Cytotoxic T cell (primary cell): Measurements from ENCODE around the genes AQP3, RPP25L, DNAJB5 and ATOSB.

GRCh38 chr9:33348898-33350144 is 53.0 kb downstream of the AQP7 start:
- PRO-cap, 2 experiments, result no peak in any of the 2 experiments

DNA sequence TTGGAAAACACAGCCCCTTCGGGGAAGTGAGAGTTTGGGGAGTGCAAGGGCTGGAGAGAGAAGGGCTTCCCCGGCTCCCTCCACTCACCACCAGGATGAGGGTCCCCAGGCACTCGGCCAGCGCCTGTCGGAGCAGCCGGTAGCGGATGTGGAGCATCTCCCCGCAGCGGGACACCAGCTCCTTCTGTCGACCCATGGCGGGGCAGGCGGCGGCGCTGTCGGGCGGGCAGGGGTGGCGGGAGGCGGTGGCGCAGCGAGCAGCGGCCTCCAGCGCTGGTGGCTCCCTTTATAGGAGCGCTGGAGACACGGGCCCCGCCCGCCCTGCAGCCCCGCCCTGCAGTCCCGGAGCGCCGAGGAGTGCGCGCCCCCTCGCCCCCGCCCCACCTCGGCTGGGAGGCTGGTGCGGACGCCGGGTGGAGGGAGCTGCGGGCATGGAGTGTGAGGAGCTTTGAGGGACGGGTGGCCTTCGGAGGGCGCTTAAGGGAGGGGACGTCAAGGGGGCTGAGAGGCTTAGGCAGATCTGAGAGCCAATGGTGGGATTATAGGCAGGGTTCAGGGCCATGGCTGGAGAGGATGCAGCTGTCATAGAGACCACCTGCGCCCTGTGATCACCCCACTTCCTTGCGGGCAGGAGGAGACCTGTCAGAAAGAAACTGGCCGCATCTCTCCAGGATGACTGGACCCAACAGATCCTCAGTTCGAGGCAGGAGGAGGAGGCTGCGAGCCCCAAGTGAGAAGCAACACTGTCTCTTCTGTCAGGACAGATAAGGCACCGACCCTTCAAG is at the start of gene AQP3:
AQP3 (minus strand) TSS at position 259 of the 785 bp plus-strand sequence.
- PRO-cap, 2 experiments, result peak in 2 of 2 experiments; most common plus-strand start position 229 of the sequence (in 1); most common minus-strand start position 246 of the sequence (in 1)

GRCh38 chr9:33452634-33453344 is 5.4 kb upstream of the AQP3 start:
- PRO-cap, 2 experiments, result no peak in any of the 2 experiments

GRCh38 chr9:33473990-33474291 is 217 bp upstream of the NOL6 start:
- PRO-cap, 2 experiments, result peak in 2 of 2 experiments; most common plus-strand start chr9:33474140 (in 2)

DNA sequence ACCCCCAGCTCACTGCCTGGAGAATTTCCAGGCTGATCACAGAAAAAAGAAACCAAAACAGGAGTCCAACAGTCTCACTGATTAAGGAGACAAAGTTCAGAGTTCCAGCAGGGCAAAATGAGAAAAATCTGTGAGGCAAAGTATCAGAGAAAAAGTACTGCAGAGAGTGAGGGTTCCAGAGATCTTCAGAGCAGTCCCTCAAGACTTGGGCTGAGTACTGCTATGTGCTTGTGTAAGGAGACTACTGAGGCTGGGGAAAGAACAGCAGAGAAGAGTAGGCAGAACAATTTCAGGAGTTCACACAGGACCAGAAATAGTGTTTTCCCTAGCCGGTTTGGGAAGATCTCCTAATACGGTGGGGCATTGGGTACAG is 55.9 kb upstream of the PRSS3 start:
- PRO-cap, 2 experiments, result no peak in any of the 2 experiments

GRCh38 chr9:33867928-33868751 is 51.2 kb downstream of the UBE2R2 start:
- PRO-cap, 2 experiments, result no peak in any of the 2 experiments

GRCh38 chr9:33922075-33922462 is 105.1 kb downstream of the UBE2R2 start:
- PRO-cap, 2 experiments, result no peak in any of the 2 experiments

GRCh38 chr9:34179707-34179908 is 765 bp downstream of the UBAP1 start:
- PRO-cap, 2 experiments, result no peak in any of the 2 experiments

DNA sequence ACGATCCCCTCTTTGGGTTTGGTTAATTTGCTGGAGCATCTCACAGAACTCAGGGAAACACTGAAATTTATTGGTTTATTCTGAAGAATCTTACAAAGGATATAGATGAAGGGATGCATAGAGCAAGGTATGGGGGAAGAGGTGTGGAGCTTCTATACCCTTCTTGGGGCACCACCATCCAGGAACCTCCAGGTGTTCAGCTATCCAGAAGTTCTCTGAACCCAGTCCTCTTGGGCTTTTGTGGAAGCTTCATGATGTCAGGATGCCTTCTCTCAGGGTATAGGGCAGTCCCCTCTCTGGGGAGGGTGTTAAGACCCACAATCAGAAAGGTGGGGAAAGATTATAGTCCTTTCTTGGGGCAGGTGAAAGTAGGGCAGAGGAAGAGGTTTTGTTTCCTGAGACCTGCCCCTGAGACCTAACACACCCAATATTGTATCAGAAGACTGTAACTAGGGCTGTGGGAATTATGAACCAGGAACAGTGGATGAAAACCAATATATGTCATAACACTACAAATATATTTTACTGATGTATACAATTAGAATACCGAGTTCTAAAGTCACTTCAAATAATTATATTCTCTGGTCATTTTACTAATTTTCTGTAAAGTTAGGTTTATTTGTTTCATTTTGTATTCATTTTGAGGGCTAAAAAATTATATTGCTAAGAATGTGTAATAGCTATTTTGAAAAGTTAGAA is 14.9 kb downstream of the UBAP1 start:
- PRO-cap, 2 experiments, result peak in 2 of 2 experiments; most common plus-strand start position 435 of the sequence (in 1); most common minus-strand start position 217 of the sequence (in 2)

DNA sequence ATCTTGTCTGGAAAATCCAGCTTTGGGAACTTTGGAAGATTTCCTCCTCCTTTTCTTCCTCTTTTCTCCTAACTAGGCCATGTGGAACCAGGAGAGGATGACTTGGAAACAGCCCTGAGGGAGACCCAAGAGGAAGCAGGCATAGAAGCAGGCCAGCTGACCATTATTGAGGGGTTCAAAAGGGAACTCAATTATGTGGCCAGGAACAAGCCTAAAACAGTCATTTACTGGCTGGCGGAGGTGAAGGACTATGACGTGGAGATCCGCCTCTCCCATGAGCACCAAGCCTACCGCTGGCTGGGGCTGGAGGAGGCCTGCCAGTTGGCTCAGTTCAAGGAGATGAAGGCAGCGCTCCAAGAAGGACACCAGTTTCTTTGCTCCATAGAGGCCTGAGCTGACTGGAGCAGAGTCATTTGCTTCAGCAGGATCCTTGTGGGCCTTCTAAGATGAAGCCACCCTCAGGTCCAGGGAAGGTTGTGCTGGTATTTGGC is 13.7 kb downstream of the NUDT2 start:
- PRO-cap, 2 experiments, result no peak in any of the 2 experiments

GRCh38 chr9:34374869-34375654 is 1.6 kb downstream of the MYORG start:
- PRO-cap, 2 experiments, result no peak in any of the 2 experiments

- PRO-cap, 2 experiments, result peak in 1 of 2 experiments; most common plus-strand start chr9:34376392 (in 1); most common minus-strand start chr9:34376196 (in 1)
These were observed 542 bp downstream of the MYORG start for GRCh38 chr9:34375918-34376794.

- PRO-cap, 2 experiments, result peak in 2 of 2 experiments; most common plus-strand start chr9:34612238 (in 2); most common minus-strand start chr9:34612458 (in 2)
These were observed at the start of gene RPP25L for GRCh38 chr9:34612007-34612738. TSS of gene RPP25L (minus strand) at chr9:34612097.

DNA sequence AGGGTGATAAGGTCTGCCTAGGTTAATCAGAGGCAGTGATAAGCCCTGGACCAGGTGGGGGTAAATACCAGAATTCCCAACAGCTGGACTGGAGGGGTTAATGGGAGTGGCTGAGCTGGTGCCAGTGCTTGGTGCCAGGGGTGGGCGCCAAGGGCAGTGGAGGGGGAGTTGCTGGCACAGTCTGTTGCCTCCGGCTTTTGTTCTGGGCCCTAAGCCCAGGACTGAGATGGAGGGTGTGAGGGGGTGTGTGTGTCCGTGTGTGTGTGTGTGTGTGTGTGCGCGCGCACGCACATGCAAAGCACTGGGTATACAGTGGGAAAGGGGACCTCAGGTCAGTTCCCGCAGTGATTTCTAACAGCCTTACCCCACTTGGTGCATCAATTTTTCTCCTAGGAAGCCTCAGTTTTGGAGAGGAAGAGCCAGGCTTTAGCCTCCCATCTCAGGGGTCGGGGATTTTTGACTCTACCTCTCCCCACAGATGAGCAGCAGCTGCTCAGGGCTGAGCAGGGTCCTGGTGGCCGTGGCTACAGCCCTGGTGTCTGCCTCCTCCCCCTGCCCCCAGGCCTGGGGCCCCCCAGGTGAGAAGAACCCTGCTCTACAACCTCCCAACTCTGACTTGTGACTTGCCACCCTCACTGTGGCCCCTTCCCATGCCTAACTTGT is 2.9 kb downstream of the IL11RA start:
- PRO-cap, 2 experiments, result no peak in any of the 2 experiments

- PRO-cap, 2 experiments, result peak in 2 of 2 experiments; most common plus-strand start chr9:34989745 (in 2); most common minus-strand start chr9:34989378 (in 2)
These were observed at the start of gene DNAJB5 for GRCh38 chr9:34988960-34989857. TSS of gene DNAJB5 (plus strand) at chr9:34989745.

DNA sequence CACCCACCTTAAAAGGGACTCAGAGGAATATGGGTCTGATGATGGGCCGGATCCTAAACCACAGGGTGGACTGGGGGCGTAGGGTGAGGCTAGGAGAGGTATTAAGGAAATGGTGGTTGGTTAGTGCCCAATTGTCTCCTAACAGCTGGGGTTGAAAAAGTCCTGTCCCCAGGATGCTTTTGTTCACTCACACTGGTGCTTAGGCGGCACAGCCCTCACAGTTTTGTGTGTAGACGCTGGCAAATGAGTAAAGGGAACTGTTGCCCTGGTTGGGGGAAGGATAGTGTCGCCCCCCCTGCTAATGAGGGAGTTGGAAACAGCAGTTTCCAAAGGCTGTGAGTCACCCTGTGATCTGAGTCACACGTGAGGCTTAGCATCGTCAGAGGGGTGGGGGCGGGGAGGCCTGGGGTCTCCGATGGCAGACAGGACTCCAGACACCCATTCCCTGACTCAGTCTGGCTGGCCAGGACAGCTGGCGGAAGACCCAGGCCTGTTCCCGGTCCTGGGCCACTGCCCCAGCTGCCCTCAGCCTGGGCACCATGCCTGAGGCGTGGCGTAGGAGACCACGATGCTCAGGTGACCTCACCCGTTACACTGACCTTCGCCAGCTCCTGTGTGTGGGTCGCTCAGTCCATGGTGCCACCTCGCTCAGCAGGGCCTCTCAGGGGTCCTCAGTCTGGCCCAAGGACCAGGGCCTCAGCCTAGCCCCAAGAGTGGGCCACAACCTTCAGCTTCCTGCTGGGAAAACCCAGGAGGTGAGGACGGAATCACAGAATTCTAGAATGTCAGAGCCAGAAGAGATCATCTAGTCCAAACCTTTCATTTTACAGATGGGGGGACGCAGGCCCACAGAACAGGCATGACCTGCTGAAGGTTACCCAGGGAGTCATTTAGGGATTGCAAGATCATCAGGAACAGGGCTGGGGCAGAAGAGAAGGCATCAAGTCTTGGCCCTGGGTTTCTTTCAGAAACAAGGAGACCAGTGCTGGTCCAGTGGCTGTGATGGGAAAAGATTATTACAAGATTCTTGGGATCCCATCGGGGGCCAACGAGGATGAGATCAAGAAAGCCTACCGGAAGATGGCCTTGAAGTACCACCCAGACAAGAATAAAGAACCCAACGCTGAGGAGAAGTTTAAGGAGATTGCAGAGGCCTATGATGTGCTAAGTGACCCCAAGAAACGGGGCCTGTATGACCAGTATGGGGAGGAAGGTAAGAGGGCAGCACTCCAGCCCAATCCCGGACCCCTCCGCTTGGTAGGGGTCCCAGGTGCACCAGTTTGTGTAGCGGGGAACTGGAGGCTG is 3.1 kb downstream of the DNAJB5 start:
- PRO-cap, 2 experiments, result no peak in any of the 2 experiments

DNA sequence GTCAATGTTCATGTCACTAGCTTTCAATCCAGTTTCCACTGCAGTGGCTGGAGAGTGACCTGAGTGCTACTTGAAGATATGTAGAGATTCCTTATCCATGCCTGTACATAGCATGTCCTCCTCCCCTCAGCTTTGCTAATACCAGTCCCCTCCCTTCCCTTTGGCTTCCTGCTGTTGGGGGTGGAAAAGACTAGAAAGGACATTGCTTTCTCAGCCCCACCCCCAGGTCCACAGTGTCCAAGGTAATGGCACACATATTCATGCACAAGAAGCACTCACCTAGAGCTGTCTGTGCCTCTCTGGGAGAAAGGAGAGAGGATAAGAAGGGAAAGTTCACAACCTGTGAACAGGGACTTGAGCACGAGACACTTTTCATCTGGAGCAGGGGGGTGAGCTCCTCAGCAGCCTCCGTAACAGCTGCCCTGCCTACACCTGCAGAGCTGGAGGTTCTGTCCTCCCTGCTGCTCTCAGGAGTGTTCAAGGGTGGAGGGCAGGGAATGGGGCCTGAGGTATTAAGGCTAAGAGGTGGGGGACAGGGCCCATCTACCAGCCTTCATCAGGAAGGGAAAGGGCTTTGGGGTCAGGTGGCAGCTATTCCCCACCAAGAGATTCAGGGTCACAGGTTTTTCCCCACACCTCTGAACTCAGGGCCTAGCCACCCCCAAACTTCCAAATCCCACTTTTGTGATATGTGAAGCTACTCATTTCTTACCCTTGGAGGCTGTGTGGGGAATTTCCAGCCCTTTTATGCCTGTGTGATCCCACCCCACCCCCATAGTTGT is 8.1 kb downstream of the DNAJB5 start:
- PRO-cap, 2 experiments, result no peak in any of the 2 experiments

- PRO-cap, 2 experiments, result peak in 1 of 2 experiments; most common minus-strand start chr9:35039756 (in 1)
These were observed 2.5 kb upstream of the C9orf131 start for GRCh38 chr9:35039366-35040146.

DNA sequence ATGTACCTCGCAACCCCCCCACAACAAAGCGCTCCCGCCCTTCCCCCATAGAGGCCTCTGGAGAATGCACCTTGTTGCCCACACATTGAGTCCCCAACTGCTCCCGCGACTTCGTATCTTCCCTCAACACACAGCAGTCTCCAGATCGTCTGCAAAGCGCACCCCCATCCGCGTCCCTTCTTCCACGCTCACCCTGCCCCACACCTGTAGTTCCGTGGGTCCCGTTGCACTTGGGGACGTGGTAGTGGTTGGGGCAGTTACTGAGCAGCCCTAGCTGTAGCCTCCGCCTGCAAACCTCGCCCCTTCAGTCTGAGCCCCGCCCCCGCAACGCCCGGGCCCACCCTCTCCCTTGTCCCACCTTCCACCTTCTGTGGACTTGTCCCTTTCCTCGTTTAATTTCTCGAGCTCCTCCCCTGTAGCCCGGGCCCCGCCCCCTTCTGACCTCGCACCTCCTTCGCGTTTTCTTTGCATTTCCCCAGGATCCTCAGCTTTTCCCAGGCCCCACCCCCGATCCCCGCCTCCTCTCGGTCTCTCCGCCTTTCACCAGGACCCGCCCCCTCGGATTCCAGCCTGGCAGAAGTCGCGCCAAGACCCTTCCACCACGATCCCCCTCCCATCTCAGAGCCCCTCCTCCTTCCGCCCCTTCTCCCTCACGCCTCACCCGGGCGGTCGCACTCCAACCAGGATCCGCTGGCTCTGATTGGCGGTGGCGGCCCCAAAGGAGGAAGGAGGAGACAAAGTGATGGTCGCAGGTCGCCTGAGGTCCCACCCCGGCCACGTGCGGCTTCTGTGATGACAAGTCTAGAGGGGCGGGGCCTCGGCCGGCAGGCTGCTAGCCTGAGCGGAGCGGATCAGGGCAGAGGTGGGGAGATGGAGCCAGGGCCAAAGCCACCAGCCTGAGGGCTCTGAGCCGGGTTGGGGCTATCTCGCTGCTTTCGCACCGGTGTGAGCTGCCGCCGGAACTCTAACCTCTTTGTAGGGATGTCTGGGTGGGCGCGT is at the start of gene ATOSB:
ATOSB (minus strand) TSS at position 262 of the 999 bp plus-strand sequence.
- PRO-cap, 2 experiments, result peak in 2 of 2 experiments; most common plus-strand start position 233 of the sequence (in 2); most common minus-strand start position 250 of the sequence (in 1)

- PRO-cap, 2 experiments, result no peak in any of the 2 experiments
These were observed 1.1 kb downstream of the UNC13B start for GRCh38 chr9:35162866-35163414.